LHCN-M2 (cell line): ENCODE measurements around the genes TPX2 and KIF3B.

GRCh38 chr20:31691530-31692490 lies 30.9 kb downstream of the BCL2L1 start:
- RAMPAGE, long total RNA: no peak

DNA sequence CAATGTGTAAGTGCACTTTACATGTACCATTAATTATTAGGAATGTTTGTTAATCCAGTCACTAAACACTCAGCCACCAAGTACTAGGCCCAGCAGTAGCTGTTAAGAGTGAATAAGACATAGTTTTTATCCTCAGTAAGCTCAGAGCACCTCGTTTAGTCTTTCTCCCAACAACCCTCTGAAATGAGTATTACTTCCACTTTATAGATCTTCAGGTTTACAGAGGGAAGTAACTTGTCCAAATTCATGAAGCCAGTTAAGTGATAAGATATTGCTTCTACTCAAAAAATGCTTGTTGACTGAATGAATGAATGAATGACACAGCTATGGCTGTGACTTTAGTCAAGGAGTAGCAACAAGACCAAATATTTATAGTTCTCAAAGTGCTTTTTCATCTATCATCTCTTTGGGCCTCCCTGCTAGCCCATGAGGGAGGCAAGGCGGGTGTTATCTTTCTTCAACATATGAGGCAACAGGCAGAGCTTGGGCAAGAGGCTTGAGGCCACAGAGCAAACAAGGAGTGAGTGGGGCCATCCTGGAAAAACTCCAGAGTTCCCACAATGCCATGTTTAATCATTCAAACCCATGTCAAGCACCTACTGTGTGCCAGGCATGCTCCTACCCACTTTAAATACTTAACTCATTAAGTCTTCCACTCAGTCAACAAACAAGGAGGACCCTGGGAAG lies 16.1 kb downstream of the BCL2L1 start:
- RAMPAGE, long total RNA: no peak

- RAMPAGE, long total RNA: no peak
Observed at GRCh38 chr20:31720606-31720837, 2.1 kb downstream of the BCL2L1 start.

DNA sequence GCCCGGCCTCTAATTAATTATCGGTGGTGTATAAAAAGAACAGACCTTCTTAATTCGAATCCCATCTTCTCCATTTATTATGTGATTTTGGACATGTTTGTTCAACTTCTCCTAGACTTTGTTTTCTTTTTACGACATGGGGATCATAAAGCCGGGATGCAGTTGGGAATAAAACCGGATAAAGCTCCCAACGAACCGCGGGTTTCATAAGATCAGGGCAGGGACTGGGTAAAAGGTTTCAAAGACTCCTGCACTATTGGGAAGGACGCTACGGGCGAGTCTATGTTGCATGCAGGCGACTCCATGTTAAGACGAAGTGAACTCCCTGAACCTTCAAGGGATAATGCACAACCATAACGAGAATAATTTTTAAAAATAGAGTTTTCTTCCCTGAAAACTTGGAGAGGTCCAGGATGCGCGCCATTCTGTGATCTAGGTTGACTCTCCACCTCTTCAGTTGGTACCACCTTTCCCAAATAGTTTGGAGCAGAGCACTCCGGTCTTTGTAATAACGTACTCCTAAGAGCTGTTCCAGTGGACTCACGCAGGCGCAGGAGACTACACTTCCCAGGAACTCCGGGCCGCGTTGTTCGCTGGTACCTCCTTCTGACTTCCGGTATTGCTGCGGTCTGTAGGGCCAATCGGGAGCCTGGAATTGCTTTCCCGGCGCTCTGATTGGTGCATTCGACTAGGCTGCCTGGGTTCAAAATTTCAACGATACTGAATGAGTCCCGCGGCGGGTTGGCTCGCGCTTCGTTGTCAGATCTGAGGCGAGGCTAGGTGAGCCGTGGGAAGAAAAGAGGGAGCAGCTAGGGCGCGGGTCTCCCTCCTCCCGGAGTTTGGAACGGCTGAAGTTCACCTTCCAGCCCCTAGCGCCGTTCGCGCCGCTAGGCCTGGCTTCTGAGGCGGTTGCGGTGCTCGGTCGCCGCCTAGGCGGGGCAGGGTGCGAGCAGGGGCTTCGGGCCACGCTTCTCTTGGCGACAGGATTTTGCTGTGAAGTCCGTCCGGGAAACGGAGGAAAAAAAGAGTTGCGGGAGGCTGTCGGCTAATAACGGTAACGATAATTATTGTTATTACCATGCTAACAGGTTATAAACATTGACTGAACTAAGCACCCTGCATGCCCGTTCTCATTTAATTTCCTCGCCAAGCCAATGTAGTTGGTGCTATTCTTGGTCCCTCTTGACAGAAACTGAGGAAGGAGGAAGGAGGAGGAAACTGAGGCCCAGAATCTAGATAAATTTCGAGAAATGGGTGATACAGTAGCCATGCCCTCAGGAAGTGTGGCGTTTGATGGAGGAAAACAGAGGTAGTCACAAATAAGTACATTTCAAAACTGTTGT lies at the start of gene TPX2:
Gene TPX2, plus strand, starts transcription at position 723 of the 1,343 bp plus-strand sequence.
- RAMPAGE, long total RNA: start-site peak on the plus strand centred at position 759 of the sequence, 65 bp wide, 326 reads; start-site peak on the plus strand centred at position 941 of the sequence, 41 bp wide, 21 reads

- RAMPAGE, long total RNA: no peak
Observed at GRCh38 chr20:32030971-32031345, 20.7 kb downstream of the CCM2L start.

GRCh38 chr20:32091815-32092388 lies 17.6 kb upstream of the TM9SF4 start:
- RAMPAGE, long total RNA: no peak

DNA sequence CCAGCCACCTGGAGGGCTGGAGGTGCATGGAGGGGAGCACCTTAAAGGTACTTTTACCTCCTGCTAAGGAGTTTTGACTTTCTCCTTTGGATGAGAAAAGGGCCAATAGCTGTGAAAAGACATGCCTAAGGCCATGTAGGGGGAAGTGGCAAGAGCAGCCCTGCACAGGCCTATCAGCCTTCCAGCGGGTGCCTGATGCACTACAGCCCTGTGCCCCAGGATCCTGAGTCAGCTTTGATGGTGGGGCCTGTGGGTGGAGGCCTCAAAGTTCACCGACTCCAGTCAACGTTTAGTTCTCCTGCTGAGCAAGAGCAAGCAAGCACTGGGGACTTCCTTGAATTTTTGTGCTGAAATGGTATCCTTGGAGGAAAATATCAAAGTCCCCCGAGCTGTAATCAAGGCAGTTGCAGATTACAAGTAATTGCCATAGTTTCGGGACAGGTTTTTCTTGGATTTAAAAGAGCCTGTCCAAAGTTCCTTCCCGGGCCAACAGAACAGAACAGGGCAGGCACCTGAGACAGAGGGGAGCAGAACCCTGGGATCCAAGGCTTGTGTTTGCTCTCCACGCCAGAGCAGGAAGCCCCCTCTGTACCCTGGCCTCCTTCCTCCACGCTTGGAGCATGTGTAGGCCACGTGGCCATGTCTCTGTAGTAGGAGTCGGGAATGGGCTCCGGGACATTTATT lies 25.5 kb downstream of the PLAGL2 start:
- RAMPAGE, long total RNA: no peak

DNA sequence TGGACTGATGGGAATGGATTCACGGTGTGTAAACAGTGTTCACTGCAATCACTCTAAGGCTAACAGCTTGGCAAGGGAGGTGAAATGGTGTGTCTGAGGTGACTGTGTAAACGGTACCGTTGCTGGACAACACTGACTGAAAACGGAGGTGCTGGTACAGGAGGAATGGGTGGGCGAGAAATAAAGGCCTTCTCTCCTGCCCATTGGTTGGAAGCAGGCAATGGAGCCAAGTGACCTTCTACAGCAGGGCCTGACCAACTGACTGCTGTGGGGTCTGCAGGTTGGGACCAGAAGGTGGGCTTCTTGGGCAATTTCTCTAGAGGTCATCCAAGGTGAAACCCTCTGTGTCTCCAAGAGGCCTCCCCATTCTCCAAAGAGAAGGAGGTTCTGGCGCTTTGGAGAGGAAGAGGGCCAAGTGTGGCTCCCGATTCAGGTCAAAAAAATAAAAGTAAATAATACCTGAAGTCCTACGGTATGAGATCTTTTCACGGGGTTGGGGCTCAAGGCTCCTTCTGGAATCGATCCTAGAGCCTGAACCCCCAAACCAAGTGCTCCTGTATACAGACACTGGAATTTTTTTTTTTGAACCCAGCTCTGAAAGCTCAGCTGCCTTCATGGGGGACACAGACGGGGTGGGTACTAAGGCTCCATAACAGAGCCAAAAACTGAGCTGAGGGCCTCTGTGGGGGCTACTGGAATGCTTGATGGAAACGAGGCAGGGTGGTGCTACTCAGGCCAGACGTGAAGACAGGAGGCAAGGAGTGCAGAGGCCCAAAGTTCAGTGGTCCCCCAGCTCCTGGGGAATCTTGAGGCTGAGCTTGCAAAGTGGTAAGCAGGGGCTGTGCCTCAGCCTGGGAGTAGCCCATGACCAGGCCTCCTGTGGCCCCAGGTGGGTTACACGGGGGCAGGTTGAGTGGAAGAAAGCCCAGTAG lies 11.5 kb downstream of the PLAGL2 start:
- RAMPAGE, long total RNA: no peak

DNA sequence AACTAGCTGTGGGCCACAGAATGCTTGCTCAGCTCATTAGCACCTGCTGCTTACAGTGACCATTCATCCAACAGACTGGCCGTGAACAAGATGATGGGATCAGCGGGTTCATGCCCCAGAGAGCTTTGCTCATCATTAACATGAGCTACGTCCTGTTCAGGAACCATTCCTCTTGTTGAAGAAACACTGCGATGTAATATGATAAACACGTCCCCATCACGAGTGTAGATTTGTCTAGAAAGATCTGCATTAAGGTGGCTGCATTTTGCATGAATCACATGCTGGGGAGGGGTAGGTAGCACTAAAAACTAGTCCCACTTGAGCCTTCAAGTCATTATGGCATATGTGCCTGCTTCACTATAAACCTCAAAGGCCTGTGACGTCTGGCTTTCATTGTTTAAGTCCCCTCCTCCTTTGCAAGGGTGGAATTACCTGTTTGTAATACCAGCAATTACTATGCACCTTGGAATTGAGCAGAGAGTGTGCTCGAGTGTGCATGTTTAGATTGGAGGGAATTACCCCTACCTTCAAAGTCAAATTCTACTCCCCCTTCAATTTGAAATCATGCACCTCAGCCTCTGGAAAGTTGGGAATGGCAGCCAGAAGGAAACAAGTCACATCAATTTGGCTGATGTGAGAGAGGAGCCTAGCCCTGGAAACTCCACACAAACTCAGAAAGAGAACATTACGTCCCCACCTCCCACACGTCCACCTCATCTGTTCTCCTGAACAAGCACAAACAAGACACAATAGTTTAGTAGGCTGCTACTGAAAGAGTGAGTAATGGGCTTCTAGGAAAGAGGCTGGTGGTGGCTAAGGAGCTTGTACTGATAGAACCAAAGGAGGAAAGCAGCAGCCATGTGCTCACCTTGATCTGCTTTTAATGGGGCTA lies 3.7 kb downstream of the PLAGL2 start:
- RAMPAGE, long total RNA: no peak

DNA sequence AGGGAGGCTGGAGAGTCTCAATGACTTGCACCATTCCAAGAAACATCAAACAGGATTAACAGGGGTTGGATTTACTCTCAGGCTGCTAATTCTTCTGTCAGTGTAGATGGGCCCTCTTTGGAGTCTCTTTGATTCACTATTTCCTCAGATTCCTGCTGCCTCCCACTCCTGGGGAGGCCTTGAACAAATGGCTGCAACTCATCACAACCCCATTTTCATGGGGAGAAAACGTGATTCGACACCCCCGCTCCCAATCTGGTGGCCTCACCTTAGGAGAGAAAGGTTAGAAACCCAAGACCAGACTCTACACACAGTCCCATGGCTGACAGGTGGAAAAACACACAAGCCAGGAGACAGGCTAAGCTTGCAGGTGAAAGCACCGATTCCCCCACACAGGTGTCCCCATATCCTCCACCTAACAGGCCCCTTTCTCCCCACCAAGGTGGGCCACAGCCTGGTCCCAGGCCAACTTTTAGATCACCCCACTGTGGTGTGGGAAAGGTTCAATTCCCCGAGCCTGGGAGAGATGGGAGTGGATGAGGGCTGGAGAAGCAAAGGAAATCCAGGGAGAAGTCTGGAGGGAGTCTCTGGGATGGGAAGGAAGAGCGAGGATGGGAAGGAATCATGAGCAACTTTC lies 1.1 kb downstream of the PLAGL2 start:
- RAMPAGE, long total RNA: no peak

DNA sequence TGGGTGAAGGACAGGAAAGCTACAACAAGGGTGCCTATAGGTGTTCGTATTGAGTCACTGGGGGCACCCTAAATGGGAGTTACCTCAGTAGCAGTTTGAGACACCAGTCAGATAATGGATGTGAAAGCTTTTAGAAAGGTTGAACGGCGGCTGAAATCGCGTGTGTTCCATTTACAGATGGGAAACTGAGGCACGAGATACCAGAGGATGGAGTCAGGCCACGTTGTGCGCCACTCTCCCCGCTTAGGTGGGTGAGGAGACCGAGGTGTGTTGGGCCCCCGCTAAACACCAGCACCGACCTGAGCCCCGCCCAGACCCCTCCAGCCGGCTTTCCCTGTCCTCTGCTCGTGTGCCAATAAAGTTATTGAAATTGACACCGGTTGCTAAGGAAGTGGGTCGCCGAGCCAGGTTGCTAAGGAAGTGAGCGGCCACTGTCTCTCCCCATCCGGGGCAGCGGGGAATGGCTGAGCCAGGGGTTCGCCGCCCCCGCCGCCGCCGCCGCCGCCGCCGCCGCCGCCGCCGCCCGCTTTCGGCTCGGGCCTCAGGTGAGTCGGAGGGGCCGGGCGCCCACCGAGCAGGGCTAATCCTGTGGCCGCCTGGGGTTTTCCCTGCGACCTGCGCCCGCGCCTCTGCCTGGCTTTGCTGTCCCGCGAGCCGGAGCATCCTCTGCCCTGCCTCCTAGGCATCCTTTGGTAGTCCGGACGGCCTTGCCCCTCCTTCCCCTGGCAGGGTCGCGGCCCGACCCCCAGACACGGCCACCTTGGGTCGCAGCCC lies at the start of gene KIF3B:
Gene KIF3B, plus strand, starts transcription at position 431 of the 774 bp plus-strand sequence.
- RAMPAGE, long total RNA: no peak

- RAMPAGE, long total RNA: no peak
Observed at GRCh38 chr20:32327351-32327705, 30.8 kb upstream of the ASXL1 start.

- RAMPAGE, long total RNA: no peak
Observed at GRCh38 chr20:32428060-32428549, 70.0 kb downstream of the ASXL1 start.

GRCh38 chr20:32444871-32445571 lies 86.9 kb downstream of the ASXL1 start:
- RAMPAGE, long total RNA: no peak

GRCh38 chr20:32448398-32448770 lies 90.3 kb downstream of the ASXL1 start:
- RAMPAGE, long total RNA: no peak

DNA sequence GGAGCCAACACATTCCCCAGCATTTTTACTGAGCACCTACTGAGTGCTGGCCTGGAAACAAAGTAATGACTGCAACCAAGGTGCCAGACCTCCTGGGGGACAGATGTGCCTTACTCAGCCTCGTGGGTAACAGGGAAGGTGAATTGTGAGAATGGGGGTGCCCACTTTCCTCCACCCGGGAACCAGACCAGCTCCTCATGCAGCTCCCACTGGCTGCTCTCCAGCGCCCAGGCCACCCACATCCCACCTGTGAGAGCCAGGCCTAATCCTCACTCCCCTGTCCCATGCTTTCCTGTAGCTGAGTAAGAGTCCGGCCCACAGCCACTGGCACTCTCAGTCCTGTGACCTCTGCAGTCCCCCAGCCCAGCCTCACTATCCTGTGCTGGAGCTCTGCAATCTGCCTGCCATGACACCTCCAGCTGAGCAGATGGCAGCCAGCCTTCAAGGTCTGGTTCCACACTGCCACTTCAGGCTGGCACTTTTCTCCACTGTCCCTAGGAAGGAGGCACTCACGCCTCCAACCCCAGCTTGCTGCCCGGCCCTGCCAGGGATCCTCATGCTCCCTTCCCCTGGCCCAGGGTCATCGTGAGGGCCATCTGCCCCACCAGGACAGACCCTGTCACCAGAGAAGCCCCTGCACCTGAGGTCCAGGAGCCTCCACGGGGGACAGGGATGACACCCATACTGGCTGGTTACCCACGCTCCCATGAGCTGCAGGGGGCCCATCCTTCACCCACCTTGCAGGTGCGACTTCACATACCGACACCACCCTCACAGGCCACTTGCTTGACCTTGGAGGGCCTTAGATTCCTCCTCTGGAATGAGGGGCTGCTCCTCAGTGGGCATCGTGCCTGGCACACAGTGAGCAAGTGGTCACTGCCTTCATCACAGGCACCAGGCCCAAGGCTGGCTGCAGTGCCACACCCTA lies 100.0 kb downstream of the ASXL1 start:
- RAMPAGE, long total RNA: no peak

DNA sequence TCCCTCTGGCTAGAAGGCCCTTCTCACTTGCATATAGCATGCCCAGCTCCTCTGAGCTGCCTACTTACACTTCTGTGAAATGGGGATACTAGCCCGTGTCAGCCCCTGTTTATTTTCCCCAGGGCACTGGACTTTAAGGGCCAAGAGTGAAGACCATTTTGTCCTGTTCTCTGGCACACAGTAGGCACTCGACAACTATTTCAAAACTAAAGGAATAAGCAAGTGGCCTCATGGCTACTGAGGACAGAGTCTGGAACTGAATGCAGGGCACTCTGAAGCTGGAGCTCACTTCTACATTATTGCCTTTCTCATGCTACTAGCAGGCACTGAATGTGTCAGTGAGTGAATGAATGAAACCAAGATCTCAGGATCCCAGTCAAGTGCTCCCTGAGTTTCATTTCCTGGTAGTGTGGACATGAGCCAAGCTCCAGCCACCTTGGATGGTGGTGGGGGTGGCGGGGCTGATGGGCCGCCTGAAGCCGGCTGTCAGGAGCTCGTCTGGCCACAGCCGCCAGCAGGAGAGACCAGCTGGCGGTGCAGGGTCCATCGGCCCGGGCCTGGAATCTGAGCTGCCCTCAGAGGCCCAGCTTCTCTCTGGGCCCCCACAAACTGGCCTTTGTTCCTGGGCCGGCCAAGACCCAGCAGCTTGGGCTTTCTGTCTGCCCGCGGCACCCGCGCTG lies 43.9 kb downstream of the NOL4L start:
- RAMPAGE, long total RNA: no peak

DNA sequence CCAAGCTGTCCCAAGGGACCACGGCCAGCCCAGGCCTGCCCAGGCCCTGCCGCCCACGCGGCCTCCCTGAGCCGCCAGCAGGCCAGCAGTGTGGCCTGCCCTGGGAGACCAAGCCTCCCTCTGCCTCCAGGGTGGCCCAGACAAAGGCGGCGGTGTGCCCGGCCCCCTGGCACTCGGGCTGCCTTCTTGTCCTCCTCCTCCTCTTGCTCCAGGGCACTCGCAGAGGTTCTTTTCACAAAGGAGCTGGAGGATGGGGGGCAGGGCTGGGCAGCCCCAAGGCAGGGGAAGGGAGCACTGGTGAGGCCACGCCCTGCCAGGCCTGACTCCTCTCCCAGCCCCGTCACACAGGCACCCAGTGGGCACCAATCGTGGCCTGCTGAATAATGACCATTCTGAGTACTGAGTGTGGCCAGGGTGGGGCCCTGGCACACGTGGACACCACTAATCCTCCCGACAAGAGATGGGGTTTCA lies 25.3 kb downstream of the NOL4L start:
- RAMPAGE, long total RNA: no peak

- RAMPAGE, long total RNA: no peak
Observed at GRCh38 chr20:32582022-32582693, 3.0 kb downstream of the NOL4L start.

DNA sequence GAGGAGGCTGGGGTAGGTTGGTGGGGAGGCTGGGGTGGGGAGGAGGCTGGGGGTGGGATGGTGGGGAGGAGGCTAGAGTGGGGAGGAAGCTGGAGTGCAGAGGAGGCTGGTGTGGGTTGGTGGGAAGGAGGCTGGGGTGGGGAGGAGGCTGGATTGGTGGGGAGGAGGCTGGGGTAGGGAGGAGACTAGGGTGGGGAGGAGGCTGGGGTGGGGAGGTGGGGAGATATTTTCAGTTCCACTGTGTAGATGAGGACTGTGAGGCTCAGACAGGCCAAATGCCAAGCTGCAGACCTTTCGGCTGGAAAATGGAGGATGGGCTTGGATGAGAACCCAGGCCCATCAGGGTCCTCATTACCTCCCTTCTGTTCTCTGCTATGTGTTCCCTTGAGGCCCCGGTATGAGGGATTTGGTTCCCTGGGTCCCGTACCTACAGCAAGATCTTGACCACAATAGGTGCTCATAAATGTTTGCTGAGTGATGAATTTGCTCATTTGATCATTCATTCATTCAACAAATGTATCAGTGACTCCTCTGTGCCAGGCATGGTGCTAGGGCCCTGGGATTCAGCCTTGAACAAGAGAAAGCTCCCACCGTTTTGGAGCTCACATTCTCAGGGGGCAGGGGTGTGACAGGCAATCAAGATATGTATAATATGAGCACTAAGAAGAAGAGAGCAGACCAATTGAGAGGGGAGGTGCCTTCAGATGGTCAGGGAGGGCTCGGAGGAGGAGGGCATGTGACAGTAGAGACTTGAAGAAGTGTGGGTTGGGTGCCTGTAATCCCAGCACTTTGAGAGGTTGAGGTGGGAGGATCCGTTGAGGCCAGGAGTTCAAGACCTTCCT lies 36.2 kb upstream of the NOL4L start:
- RAMPAGE, long total RNA: no peak